Testis (tissue), 5 donors: ENCODE measurements around a stretch of chr10.

- PRO-cap, 3 experiments = no peak in any of the 3 experiments
- RAMPAGE, long total RNA, 2 experiments = no peak in any of the 2 experiments
- RRBS = no CpG with 5 or more reads among the region's 10 CpGs
Measured at GRCh38 chr10:77778725-77779645, 141.4 kb upstream of the KCNMA1 start.

DNA sequence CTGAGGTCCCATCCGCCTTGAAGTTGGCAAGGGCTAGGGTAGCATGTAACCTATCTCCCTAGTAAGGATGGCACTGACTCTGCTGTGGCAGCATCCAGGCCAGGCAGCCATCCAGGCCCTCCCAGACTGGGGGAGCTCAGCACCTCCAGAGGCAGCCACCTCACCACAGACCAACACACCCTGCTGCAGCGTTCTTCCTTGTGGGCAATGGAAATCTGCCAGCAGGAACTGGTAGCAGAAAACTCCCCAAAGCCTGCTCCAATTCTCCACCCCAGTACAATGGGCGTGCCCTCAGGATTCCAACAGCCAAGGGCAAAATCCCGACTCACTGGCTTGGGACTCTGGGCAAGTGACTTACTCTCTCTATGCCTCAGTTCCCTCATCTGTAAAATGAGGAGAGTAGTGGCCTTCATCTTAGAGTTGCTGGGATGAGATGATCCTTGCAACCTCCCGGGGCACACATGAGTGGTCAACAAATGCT, 27.4 kb downstream of the DLG5 start:
- PRO-cap, 3 experiments = no peak in any of the 3 experiments
- RAMPAGE, long total RNA, 2 experiments = no peak in any of the 2 experiments
- RRBS = no CpG with 5 or more reads among the region's 5 CpGs

DNA sequence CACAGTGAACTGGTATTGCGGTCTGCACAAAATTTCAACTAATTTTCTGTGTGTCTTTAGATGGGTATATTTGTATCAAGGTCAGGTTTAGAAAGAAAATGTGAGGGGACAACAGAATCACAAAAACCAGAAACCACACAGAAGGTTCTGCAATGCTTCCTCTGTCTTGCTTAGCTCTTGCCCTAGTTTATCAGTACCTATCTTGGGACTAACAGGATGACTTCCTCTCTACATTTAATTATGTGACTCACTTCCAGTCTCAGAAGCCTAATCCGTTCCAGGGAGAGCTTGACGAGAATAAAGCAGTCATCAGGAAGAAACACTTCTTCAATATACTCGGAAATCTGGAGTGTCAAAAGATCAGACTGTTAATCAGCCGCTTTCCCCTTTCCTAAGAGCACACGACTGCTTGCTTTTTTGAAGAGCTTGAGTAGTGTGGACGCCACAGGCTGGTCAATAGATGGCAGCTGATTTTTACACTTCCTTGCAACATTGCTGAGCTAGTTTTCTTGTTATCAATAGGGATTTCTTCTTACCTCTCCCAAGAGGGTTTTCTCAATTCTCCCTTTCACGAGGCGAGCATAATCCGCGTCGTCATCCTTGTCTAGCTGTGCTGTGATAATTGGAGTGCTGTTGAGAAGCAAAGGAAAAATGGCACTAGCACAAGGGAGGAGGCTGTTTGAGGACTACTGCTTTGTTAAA, 45.5 kb downstream of the POLR3A start:
- PRO-cap, 3 experiments = no peak in any of the 3 experiments
- RAMPAGE, long total RNA, 2 experiments = no peak in any of the 2 experiments
- RRBS = no CpG with 5 or more reads among the region's 12 CpGs

- PRO-cap, 3 experiments = no peak in any of the 3 experiments
- RAMPAGE, long total RNA, 2 experiments = no peak in any of the 2 experiments
- RRBS = no CpG with 5 or more reads among the region's 11 CpGs
Measured at GRCh38 chr10:78035035-78036128, 1.7 kb downstream of the RPS24 start.

GRCh38 chr10:78041694-78042711, 8.3 kb downstream of the RPS24 start:
- PRO-cap, 3 experiments = no peak in any of the 3 experiments
- RAMPAGE, long total RNA, 2 experiments = no peak in any of the 2 experiments
- RRBS = no CpG with 5 or more reads among the region's 4 CpGs

DNA sequence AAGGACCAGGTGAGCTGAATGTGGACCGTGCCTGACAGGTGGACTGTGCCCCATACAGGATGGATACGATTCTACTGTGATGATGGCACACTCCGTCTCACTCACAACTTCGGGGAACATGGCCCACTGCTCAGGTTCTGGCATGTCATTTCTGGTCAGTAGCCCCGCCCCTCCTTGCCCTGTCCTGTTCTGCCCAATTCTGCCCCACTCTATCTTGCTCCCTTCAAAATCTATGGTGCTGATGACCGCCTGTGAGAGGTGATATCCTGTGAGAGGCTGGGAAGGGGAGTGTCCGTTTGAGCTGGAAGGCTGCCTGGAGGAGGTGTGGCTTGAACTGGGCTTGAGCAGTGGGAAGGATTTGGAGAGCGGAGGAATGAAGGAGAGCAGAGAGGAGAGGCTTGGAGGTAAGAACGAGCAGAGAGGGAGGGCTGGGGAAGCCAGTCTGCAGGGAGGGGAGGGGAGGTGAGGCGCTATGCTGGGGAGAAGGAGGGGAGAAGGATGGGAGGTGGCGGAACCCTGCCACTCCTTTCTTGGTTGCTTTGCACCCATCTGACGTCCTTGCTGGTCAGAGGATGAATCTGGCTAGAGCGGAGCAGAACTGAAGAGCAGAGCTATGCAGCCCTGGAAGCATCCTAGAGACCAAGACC, 145.3 kb downstream of the RPS24 start:
- PRO-cap, 3 experiments = no peak in any of the 3 experiments
- RAMPAGE, long total RNA, 2 experiments = no peak in any of the 2 experiments
- RRBS = no CpG with 5 or more reads among the region's 13 CpGs

- PRO-cap, 3 experiments = no peak in any of the 3 experiments
- RAMPAGE, long total RNA, 2 experiments = no peak in any of the 2 experiments
- RRBS = 51% methylated on average over 5 of the region's 15 CpGs
Measured at GRCh38 chr10:78215516-78216167, 182.0 kb downstream of the RPS24 start.

GRCh38 chr10:78266931-78267603, 233.4 kb downstream of the RPS24 start:
- PRO-cap, 3 experiments = no peak in any of the 3 experiments
- RAMPAGE, long total RNA, 2 experiments = no peak in any of the 2 experiments
- RRBS = no CpG with 5 or more reads among the region's 9 CpGs

DNA sequence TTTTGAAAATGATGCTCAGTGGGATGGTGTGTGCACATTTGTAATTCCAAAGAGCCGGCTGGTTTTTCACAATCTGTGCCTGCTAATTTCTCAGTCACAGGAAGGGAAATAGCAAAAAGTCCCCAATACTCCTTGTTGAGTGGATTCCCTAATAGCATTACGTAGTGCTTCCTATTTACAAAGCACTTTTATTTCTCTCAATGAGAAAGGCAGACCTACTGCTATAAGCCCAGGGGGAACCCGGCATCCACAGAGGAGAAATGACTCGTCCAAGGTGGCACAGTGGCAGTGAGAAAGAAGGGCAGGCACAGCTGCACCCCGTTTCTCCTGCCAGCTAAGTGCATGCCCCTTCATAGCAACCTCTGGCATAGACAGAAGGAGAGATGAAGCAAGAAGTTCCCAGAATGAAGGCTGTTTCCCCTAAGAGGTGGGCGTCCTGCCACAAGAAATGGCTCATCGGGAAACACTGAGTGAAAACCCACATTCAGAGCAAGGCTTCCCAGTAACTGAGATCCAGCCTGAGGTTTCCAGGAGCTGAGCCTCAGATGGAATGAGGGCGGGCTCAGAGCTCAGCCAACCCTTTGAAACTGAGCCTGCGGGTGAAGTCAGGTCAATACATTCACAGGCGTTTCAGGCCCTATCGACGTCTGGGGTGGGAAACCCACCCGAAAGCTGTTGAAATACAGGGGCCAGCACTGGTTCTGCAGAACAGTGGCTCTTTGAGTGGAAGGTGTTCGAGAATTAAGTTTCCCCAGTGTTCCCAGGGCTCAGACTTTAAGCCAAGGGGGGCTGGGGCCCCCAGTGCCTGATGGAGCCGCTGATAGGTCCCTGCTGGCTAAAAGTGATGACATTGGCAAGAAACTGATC, 510.0 kb downstream of the RPS24 start:
- PRO-cap, 3 experiments = no peak in any of the 3 experiments
- RAMPAGE, long total RNA, 2 experiments = no peak in any of the 2 experiments
- RRBS = no CpG with 5 or more reads among the region's 15 CpGs

- PRO-cap, 3 experiments = no peak in any of the 3 experiments
- RAMPAGE, long total RNA, 2 experiments = no peak in any of the 2 experiments
- RRBS = no CpG with 5 or more reads among the region's 23 CpGs
Measured at GRCh38 chr10:78656691-78657392, 411.9 kb upstream of the ZMIZ1 start.

- PRO-cap, 3 experiments = no peak in any of the 3 experiments
- RAMPAGE, long total RNA, 2 experiments = no peak in any of the 2 experiments
- RRBS = 75% methylated on average over 1 of the region's 9 CpGs
Measured at GRCh38 chr10:78743917-78744655, 324.7 kb upstream of the ZMIZ1 start.

DNA sequence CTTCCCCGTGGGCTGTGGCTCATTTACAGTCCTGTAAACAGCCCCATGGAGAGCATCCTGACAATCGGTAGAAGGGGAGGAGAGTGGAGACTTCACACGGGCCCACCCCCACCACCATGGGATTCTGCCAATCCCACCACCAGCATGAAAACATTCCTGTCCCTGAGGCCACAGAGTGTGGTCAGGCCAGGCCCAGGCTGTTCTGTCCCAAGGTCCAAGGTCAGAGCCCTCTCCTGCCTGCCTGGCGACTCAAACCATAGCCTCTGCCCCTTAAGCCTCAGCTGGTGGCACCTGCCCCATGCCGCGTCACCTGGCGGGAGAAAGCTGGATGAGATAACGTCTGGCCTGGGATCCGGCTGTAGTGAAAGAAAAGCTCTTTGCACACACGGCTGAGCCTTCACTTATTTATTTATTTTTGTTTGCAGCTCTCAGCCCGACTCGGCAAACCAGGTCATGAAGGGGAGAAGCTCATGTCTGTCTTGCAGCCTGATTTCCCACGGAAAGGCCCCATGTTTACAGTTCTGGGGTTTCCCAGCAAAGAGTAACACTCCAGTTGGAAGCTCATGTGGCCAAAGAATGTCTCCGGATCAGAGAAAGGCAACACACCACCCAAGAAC, 293.6 kb upstream of the ZMIZ1 start:
- PRO-cap, 3 experiments = no peak in any of the 3 experiments
- RAMPAGE, long total RNA, 2 experiments = no peak in any of the 2 experiments
- RRBS = no CpG with 5 or more reads among the region's 14 CpGs

- PRO-cap, 3 experiments = no peak in any of the 3 experiments
- RAMPAGE, long total RNA, 2 experiments = no peak in any of the 2 experiments
- RRBS = no CpG with 5 or more reads among the region's 14 CpGs
Measured at GRCh38 chr10:78777160-78778357, 291.2 kb upstream of the ZMIZ1 start.

DNA sequence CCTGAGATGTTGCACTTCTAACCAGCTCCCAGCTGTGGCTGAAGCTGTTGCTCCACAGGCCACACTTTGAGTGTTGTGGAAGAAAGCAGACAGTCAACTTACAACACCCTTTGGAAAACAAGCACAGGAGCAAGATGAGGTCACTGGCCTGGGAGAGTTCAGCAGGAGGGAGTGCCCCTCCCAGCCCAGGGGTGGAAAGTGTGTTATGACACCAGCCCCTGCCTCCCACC, 48.9 kb upstream of the ZMIZ1 start:
- PRO-cap, 3 experiments = no peak in any of the 3 experiments
- RAMPAGE, long total RNA, 2 experiments = no peak in any of the 2 experiments

GRCh38 chr10:79047950-79048624, 20.7 kb upstream of the ZMIZ1 start:
- PRO-cap, 3 experiments = no peak in any of the 3 experiments
- RAMPAGE, long total RNA, 2 experiments = no peak in any of the 2 experiments
- RRBS = no CpG with 5 or more reads among the region's 12 CpGs

DNA sequence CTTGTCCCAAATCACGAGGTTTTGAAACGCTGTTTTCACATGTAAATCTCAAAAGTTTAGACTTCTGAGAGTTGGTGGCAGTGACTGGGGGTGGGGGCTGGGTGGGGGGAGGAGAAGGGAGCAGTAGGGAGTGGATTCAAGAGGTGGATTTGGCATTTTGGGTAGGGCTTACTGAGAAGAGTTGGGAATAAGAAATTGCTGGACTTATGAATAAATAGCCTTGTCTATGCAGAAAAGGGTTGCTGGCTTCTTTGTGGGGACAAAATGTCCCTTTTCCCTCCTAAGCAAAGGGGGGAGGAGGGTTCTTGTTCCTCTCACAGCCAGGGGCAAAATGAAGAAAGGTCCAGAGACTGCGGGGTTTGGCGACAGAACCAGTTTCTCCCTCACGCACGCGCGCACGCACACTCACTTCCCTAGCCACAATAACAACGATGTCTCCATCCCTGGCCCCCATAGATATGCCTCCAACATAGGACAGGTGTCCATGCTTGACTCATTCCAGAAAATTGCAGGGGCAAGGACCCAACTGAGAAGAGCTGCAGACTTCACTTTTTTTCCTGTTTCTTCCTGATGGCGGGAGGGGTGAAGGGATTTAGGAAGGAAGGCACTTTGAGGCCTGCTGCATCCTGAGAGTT, 3.2 kb downstream of the ZMIZ1 start:
- PRO-cap, 3 experiments = no peak in any of the 3 experiments
- RAMPAGE, long total RNA, 2 experiments = no peak in any of the 2 experiments
- RRBS = no CpG with 5 or more reads among the region's 11 CpGs

- PRO-cap, 3 experiments = no peak in any of the 3 experiments
- RAMPAGE, long total RNA, 2 experiments = no peak in any of the 2 experiments
- RRBS = no CpG with 5 or more reads among the region's 11 CpGs
Measured at GRCh38 chr10:79094436-79095031, 25.8 kb downstream of the ZMIZ1 start.

- PRO-cap, 3 experiments = no peak in any of the 3 experiments
- RAMPAGE, long total RNA, 2 experiments = no peak in any of the 2 experiments
- RRBS = no CpG with 5 or more reads among the region's 16 CpGs
Measured at GRCh38 chr10:79166374-79167062, 97.8 kb downstream of the ZMIZ1 start.

DNA sequence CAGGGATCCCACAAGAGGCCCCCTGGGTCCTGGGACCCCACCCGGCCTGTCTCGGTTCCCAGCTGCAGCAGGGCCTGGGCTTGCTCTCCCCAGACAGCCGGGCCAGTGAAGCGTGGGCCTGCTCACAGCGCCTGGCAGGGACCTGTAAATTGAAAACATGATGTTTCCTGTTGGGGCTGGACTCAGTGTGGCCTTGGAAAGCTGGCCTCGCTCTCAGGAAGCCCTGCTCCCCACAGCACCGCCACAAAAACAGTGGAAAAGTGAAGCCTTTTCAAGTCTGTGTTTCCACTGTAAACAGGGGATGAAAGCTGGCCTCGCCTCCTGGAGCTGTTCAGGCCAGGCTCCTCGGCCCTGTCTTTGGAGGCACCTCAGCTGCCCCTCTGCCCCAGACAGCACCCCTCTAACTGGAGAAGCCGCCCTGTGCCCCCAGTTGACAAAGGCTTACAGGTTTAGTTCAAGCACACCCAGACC, 108.3 kb downstream of the ZMIZ1 start:
- PRO-cap, 3 experiments = no peak in any of the 3 experiments
- RAMPAGE, long total RNA, 2 experiments = no peak in any of the 2 experiments
- RRBS = 61% methylated on average over 3 of the region's 10 CpGs

- PRO-cap, 3 experiments = no peak in any of the 3 experiments
- RAMPAGE, long total RNA, 2 experiments = no peak in any of the 2 experiments
- RRBS = 41% methylated on average over 15 of the region's 19 CpGs
Measured at GRCh38 chr10:79195296-79195974, 126.7 kb downstream of the ZMIZ1 start.